Daoy (cell line): Measurements from ENCODE around the gene IFT20.

DNA sequence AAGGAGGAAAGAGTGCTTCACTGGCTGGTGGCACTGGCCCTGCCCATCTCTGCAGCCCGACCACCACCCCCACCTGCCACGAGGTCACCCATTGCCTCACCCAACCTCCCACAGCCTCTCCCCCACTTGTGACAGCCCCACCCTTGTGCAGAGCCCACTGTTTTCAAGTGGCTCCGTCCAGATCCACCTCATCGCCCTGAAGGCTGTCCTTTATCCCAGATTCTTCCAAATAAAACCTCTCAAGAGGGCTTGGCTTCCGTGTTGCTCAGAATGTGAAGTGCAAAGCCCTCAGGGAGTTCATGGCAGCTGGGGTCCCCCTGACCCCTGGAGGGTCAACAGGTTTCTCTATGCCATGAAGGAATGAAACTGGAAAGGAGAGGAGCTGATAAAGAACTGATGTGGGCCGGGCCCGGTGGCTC is 39.6 kb downstream of the USP22 start:
- RAMPAGE, long total RNA, result no peak

- RAMPAGE, long total RNA, result no peak
Measured at GRCh38 chr17:21016315-21016895, 26.4 kb downstream of the USP22 start.

DNA sequence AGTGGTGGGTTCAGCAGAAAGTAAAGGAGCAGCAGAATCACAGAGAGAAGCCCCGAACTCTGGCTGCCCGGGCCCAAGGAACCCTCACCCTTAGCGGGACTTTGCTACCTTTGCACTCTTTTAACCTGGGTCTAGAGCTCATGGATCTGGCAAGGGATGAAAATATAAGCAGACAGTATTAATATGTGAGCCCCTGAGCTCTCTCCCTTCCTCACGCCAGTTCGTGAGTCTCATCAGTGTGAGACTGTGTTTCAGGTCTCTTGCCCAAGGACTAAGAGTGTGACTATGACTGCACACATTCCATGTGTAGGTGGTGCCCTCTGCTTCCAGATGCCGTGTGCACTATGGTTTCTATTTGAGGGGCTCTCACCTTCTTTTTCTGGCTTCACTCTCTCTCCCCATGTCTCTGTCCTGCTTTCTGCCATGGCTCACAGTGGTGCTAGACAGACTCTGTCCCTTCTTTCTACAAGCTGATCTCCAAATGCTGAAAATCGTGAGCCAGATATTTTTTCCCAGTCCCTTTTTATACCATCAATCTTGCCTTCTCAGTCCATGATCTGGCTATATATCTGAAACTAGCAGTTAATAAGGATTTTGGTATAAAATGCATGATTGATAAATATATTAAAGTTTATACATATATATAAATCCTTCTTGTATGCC is 40.6 kb downstream of the DHRS7B start:
- RAMPAGE, long total RNA, result no peak

GRCh38 chr17:21206493-21207234 is 7.3 kb downstream of the TMEM11 start:
- RAMPAGE, long total RNA, result no peak

DNA sequence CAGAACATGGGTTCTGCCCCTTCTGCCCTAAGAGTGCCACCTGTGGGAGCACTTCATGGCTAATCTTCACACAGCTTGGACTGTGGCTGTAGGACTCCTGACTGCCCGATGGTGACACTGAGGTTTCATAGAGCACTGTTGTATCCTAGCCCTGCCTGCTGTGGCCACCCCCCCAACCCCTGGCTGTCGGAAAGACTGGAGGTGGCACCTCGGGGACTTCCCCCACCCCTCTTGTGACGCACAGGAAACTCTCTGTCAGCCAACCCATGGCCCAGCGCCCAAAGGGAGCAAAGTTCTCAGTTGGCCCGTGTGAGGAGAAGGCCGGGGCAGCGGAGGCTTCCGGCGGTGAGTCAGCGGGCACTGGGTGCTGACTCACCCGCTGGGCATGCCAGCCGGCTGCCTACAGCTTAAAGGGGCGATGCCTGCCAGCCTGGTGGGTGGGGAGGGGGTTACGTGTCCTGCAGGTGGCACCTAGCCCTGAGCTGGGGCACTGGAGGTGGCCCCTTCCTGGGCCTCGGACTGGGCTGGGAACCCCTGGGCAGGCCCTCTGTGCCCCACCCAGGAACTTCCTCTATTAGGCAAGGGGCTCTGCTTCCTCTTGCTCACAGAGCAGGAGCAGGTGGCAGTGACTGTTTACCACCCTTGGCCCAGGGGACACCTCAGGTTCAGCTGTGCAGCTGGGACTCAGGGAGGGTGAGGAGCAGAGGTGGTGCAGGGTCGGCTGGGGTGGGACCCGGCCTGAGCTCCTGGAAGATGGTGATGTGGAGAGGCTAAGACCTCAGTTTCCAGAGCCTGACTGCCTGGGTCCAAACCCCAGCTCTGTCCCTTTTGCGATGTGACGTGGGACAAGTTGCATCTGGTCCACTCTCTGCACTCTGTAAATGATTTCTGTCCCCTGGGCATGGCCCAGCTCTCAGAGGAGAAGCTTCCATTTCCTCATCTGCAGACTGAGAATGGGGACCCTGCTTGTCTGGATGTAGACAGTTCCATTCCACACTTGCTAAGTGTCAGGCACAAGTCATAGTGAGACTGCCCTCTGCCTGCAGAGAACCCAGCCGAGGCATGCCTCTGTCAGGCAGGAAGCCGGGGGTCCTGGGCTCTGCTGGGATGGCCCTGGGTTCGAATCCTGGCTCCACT is 3.6 kb downstream of the MAP2K3 start:
- RAMPAGE, long total RNA, result no peak

DNA sequence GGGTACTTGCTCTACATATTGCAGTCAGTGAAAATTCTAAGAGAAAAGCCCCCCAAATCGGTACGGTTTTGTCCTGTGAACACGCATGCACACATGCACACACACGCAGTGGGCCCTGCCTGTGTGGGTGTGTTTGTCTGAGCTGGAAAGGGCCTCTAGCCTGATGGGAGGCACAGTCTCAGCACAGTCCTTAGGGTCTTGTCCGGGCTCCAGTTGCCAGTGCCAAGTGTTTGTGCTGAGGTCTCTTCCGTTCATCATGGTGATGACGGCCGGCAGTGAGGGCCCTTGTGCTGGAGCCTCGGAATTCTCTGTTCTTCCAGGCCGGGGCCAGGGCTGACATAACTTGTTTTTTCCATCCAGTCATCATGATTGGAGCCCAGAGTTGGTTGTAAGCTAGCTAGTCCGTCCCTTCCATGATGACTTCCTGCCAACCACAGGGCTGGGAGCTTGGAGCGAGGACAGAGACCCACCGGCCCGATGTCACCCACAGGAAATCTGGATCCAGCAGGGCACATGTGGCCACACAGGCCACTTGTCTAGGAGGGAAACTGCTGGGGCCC is 26.5 kb downstream of the MAP2K3 start:
- RAMPAGE, long total RNA, result no peak

DNA sequence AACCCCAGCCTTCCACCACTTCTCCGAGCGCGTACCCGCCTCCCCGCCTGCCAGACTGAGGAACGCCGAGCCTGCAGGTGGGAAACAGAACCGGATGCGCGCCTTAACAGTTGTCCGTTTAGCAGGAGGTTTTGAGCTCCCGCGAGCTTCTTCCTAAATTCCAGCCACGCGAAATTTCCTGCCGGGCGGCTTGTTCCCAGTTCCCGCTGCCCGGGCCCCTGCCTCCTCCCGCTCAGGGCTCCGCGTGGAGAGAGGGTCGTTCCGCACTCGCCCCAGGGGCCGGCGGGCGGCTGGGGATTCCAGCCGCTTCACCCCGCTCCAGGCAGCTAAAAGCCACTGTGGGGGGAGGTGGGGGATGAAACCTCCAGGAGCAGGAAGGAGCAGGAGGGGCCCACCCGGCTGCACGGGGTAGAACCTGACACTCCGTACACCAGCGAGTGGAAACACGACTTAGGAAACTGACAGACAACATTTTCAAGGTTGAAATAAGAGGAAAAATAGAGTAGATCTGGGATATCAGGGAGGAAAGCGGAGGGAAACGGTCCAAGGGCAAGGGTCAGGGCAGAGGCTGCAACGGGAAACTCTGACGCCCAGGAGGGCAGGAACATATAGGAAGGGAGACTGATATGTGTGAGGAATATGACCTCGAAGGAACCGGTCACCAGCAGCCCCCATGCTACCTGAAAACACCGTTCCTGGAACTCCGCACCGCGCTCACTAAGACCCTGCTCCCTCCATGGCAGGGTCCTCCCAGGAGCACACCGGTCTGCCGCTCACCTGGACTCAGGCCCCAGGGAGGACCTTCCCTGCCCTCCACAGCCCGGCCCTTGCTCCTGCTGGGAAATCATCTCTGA is 88.0 kb downstream of the KCNJ12 start:
- RAMPAGE, long total RNA, result no peak

- RAMPAGE, long total RNA, result no peak
Measured at GRCh38 chr17:22521275-22521738, 829.0 kb downstream of the KCNJ18 start.

GRCh38 chr17:27294797-27295620 is 1.1 kb downstream of the WSB1 start:
- RAMPAGE, long total RNA, result no peak

DNA sequence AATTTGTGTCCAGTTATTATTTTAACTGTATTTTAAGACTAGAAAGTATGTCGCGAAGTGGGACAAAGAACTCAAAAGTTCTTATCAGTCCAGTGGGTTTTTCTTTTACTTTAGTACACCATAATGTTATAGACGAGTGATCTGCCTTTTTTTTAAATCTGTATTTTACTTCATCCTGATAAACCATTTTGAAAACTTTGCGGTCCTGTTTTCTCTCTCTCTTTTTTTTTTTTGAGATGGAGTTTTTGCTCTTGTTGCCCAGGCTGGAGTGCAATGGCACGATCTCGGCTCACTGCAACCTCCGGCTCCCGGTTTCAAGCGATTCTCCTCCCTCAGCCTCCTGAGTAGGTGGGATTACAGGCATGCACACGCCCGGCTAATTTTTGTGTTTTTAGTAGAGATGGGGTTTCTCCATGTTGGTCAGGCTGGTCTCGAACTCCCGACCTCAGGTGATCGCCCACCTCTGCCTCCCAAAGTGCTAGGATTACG is 1.8 kb downstream of the WSB1 start:
- RAMPAGE, long total RNA, result no peak

GRCh38 chr17:27299455-27299878 is 5.6 kb downstream of the WSB1 start:
- RAMPAGE, long total RNA, result no peak

DNA sequence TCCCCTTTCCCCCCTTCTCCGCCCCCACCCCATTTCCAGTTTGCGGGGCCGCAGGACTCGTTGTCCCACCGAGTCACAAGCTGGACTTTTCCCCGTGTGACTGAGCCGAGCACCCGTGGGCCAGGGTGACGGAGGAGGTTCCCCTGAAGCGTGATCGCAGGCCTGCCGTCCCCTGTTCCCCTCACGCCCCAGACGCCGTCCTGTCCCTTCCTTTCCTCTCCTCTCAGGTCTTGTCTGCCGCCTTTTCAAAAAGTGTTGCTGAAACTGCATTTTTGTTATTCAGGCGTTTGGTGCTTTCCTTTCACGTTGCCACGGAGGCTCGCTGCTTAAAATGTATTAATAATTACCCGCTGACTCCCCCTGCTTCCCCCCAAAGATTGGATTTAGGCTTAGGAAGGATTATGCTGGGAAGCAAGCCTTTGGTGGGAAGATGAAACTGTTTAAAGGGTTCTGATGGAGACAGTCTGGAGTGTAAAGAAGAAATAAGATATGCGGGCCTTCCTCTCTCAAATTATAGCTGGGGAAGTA is 951 bp downstream of the KSR1 start:
- RAMPAGE, long total RNA, result no peak

DNA sequence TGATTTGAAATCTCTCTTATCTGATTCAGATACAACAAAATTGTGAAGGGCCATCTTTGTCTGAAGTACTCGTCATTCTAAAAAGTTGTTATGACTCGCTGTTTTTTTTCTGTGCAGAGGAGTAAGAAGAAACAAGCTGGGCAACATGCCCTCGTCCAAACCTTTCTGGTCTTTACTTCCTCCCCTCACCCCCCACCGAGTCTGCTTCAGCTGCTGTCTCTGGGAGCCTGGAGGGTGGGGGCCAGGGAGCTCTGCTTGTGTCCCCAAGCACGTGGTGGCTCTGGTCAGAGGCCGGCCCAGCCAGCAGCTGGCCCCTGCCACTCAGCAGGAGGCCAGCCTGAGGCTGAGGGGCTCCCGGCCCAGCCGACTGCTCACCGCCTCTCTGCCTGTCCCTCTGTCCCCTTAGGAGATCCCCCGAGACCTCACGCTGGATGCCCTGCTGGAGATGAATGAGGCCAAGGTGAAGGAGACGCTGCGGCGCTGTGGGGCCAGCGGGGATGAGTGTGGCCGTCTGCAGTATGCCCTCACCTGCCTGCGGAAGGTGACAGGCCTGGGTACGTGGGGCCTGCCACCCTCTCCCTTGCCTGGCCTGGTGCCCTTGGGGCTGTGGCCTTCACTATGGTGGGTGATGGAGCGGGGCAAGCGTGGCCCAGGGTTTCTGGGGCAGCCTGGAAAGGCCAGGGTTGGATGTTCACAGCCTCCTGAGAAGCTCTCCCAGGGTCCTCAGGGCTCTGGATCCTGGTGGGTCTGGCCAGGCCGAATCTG is 53.7 kb upstream of the LGALS9 start:
- RAMPAGE, long total RNA, result no peak

GRCh38 chr17:27888192-27888583 is 5.0 kb downstream of the LYRM9 start:
- RAMPAGE, long total RNA, result no peak

DNA sequence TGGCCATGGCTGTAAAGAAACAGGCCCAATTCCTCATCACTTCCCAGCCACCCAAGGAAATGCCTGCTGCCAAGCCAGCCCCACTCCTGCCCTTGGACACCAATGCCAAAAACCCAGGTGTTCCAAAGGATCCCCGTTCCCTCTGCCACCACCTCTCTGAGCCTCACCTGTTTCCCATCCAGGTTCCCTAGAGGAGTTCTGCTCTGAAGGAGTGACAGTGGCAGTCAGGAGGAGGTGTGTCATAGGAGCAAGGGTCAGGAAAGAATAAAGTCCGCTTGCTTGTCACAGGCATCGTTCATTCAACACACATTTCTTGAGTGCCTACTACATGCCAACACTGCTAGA is 3.3 kb downstream of the IFT20 start:
- RAMPAGE, long total RNA, result no peak

DNA sequence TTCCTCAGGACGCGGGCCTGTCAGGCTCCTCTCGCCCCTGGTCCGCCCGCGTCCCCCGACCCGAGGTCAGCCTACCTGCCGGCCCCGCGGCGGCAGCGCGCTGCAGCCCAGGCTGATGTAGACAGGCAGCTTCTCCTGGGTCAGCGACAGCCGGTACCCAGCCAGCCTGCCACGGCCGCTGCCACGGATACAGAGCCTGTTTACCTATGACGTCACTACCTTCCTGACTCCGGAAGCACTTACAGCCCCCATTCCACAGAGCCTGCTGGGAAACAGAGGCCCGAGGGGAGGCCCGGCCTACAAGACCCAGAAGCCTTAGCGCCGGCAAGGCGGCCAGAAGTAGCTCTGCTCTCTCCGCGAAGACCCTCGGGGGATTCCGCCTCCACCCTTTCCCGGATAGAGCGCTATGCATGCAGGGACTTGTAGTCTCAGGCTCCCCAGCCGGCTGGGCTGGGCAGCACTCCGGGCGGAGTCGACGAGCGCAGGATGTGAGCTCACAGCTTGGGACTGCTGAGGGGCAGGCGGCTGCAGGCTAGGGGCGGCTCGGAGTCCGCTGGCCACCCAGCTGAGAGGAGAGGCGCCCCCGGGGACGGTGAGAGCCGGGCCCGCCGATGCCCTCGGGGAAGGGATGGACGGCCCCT is at the start of gene IFT20:
IFT20 (minus strand) TSS at position 208 of the 641 bp plus-strand sequence.
- RAMPAGE, long total RNA, result start-site peak on the minus strand centred at position 178 of the sequence, 39 bp wide, 115 and 30 reads in 2 replicates; start-site peak on the plus strand centred at position 522 of the sequence, 55 bp wide, 143 and 48 reads in 2 replicates

- RAMPAGE, long total RNA, result no peak
Measured at GRCh38 chr17:28346446-28346887, 10.9 kb downstream of the POLDIP2 start.

DNA sequence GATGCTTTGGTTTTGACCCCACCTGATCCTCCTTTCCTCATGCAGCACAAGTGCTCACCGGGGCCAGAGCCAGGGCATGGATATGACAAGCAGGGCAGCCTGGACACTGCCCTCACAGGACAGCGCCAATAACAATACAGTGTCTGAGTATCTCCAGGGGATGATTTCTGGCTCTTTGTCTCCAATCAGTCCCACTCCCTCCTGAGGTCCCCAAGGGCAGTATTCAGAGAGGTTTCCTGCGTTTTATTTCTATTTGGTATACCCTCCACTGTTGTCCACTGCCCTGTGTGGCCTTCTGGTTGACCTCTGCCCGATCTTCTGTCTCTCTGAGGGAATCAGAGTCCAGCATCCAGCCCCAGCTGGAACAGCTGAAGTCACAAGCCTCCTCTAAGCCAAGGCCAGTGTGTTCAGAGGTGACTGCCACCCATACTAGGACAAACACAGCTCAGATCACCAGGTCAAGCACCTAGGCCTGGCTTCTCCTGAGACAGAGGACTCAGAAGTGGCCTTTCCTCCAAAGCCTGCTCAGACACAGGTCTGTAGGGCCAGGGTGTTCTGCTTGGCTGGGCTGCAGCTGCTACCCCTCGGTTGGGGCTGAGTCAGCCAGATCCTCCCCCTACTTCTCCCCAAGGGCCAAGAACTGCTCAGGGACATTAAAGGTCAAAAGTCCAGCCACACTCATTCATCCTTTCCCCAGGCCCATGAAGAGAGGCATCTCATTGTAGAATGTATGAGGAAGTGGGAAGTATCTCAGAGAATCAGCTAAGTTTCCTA is 7.8 kb downstream of the SLC46A1 start:
- RAMPAGE, long total RNA, result no peak

GRCh38 chr17:28400326-28400814 is 5.6 kb downstream of the SLC46A1 start:
- RAMPAGE, long total RNA, result no peak

- RAMPAGE, long total RNA, result no peak
Measured at GRCh38 chr17:28547242-28548132, 4.9 kb downstream of the UNC119 start.